ENCODE measurements around a stretch of chr6.

GRCh38 chr6:129661648-129662296 lies 48.2 kb downstream of the ARHGAP18 start:
- PRO-cap = no peak

DNA sequence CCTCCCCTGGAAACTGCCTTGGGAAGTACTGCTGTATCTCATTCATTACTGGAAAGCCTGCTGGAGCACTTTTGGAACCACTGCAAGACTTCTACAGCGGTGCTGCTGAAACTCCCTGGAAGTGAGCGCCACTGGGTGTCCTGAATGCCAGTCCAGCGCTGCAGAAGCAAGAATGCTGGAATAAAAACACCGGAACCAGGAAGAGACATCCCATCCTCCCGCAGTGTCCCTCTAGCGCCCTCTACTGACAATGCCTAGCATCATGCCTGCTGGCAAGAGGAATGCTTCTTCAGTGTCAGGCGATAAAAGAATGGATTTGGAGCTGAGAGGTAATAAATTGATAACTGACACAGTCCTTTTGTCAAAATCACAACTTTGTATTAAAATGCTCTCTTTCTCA lies 65.1 kb upstream of the ARHGAP18 start:
- PRO-cap = no peak

GRCh38 chr6:130019743-130019902 lies 1.2 kb downstream of the L3MBTL3 start:
- PRO-cap = no peak

GRCh38 chr6:130223383-130223987 lies 734 bp upstream of the SAMD3 start:
- PRO-cap = no peak

- PRO-cap = no peak
Observed at GRCh38 chr6:130377462-130377763, 11.6 kb downstream of the TMEM200A start.

- PRO-cap = no peak
Observed at GRCh38 chr6:130920773-130921617, 93.8 kb downstream of the SMLR1 start.

GRCh38 chr6:130969940-130970791 lies 92.9 kb downstream of the EPB41L2 start:
- PRO-cap = no peak

- PRO-cap = unidirectional peak, plus-strand start at chr6:131062267
Observed at GRCh38 chr6:131062072-131062719, 849 bp downstream of the EPB41L2 start.

- PRO-cap = bidirectional peak, plus-strand start at chr6:131063418, minus-strand start at chr6:131063245
Observed at GRCh38 chr6:131063333-131063643, 243 bp upstream of the EPB41L2 start.

DNA sequence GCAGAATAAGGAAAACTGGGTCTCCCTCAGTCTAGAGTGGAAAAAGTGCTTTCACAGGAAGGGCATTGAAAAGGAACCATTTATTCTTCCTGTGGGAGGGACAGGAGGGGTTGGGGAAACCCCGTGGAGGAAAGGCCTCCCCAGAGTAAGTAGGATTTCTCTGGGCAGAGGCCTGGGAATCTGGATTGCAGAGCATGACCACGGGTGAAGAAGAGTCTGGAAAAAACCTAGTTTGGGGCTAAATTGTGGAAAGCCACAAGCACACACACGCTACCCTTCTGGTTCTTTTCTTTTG lies 546 bp upstream of the EPB41L2 start:
- PRO-cap = no peak

- PRO-cap = no peak
Observed at GRCh38 chr6:131325490-131326031, 190.3 kb downstream of the AKAP7 start.

DNA sequence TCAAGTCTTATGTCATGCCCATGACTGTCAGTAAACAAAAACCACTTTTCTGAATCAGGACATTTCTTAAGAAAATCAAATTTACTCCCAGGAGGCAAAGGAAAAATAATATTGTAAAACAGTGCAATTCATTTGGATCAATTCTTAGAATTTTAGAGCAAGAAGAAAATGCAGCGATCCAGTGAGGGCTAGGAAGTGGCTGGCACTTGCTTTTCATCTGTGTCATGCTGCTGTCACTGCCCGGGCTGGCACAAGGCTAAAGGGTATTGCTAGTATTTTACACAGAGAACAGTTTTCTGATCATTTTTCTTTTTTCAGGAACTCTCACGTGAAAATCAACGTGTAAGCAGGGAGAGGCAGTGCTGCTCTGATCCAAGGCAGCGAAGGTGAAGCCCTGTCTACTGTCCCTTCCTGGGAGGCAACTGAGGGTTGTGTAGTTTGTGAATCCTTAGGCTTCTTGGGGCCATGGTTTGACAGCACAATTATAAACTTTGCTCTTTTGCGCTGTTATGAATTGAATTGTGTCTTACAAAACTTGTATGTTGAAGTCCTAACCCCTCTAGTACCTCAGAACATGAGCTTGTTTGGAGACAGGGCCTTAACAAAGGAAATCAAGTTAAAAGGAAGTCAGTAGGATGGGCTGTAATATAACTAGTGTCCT lies 38.4 kb upstream of the ARG1 start:
- PRO-cap = no peak

DNA sequence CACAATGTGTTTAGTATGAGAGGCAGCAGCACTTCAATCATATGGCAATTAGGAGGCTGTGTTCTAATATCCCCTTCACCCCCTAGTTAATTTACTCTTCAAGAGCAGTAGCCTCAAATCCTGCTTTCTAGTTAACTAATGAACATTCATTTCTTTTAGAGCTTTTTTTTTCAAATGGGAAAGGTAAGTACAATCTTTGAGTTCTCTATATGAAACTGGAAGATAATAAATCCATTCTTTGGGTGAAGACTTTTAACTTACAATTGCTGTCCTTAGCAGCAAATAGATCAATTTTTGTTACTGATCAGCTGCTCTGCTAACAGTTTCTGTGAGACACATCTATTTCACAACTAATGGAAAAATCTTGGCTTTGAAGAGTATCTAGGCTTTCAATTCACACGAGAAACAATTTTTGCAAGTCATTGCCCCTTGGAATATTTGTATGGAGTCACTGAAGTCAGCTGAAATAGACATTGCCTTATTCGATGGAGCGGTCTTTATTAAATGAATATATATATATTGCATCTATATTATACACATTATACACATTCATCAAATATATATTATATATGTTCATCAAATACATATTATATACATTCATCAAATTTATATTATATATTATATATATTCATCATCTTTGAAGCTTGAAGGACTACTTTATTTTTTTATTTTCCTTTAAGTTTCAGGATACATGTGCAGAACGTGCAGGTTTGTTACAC lies 20.4 kb upstream of the ARG1 start:
- PRO-cap = no peak

DNA sequence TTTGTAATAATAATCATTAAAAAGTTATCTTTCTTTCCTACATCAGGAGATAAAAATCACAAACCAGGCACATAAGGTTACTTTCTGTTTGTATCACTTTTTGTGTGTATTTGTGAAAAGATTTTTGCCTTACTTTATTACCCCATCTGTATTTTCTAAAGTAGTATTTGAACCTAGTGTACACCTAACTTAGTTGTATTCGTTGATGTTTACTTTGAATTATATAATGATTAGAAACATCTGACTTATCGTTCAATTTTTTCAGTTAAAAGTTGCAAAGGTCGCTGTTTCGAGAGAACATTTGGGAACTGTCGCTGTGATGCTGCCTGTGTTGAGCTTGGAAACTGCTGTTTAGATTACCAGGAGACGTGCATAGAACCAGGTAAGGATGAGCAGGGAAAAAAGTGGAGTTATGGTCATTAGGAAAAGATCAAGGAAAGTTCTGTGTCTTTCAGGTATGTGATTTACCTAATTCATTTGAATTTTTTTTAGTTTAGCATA lies 42.0 kb downstream of the ENPP1 start:
- PRO-cap = no peak

- PRO-cap = no peak
Observed at GRCh38 chr6:131946457-131947459, 4.4 kb downstream of the CCN2 start.

- PRO-cap = no peak
Observed at GRCh38 chr6:132084924-132085329, 133.8 kb upstream of the CCN2 start.

- PRO-cap = bidirectional peak, plus-strand start at chr6:132131769, minus-strand start at chr6:132131488; bidirectional peak, plus-strand start at chr6:132131935, minus-strand start at chr6:132131831
Observed at GRCh38 chr6:132131328-132132184, 180.4 kb upstream of the CCN2 start.

DNA sequence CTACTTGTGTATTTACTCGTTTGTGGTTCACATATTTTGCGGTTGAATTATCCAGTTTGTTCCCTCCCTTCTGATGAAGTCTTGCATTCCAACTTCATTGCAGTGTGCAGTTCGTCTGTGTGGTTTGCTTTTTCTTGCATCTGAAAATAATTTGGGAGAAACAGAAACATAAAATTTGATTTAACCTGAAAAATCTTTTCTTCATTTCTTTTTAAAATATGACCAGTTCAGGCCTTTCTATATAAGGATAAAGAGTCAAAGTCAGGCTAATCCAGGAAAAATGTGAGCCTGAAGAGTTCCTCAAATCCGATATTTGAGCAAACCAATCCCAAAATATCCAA lies 202.2 kb upstream of the CCN2 start:
- PRO-cap = no peak

DNA sequence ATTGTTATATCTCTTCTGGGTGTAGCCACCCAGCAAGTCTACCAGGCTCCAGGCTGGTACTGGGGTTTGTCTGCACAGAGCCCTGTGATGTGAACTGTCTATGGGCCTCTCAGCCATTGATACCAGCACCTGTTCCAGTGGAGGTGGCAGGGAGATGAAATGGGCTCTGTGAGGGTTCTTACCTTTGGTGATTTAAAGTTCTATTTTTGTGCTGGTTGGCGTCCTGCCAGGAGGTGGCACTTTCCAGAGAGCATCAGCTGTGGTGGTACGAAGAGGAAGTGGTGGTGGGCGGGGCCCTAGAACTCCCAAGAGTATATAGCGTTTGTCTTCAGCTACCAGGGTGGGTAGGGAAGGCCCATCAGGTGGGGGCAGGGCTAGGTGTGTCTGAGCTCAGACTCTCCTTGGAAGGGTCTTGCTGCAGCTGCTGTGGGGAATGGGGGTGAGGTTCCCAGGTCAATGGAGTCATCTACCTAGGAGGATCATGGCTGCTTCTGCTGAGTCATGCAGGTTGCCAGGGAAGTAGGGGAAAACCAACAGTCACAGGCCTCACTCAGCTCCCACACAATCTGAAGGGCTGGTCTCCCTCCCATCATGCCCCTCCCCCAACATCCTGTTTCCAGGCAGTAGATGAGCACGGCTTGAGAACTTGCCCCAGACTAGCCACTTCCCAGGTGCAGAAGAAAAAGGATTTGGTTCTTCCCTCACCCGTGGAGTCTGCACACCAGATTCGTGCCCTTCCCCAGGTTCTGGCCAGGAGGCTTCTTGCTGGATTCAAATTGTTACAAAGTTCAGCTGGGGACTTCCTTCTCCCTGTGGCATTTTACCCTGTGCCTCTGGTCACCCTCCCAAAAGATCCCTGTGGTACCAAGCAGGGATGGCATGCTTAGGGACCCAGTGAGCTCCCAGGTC lies 46.6 kb downstream of the MOXD1 start:
- PRO-cap = no peak

DNA sequence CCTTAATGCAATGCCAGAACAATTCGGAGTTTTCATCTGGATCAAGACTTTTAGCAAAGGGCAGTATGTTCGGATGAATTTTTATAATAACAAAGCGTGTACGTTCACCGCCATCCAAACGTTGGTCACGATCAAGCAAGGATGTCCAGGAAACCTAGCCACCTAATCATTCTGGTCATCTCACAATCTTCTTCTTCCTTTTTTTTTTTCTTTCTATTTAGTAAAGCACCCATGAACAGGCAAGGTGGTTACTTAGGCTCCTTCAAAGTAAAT lies 1.1 kb downstream of the MOXD1 start:
- PRO-cap = no peak

Data from SEM (cell line).